Breast (tissue), 4 donors: ENCODE results near the genes AP1S1, CLDN15 and ALKBH4.

DNA sequence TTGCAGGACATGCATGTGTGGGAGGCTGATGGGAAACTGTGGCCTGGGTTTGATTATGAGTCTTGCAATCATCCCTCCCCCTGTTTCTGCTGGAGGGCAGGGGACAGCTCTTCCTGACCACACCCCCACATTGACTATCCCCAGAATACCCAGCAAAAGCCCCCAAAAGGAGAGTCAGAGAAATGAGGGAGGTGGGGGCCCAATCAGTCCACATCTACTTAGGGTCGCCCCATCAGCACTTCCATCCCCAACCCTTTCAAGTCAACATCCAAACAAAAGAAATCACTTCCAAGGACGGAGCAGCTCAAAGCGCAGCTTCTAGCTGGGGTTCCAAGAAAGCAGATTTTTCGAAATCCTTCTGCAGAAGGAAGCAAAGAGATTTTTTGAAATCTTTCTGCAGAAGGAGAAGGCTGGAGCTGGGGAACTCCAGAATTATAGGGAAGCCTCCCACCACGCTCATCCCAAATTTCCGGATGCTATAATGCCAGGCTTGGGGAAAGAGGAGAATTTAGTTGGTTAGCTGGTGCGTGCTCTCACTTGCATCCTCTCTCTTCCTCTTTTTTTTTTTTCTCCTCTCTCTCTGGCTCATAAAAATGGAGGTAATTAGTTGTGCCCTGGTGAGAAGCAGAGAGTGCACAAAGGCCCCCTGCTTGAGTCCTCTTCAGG lies 7.2 kb downstream of the SERPINE1 start:
- PRO-cap, 3 experiments, result no peak in any of the 3 experiments
- RRBS, result no CpG with 5 or more reads among the region's 7 CpGs

GRCh38 chr7:101153925-101154859 lies at the start of gene AP1S1:
Gene AP1S1 (plus strand): TSS chr7:101154476.
- PRO-cap, 3 experiments, result peak in 3 of 3 experiments; most common plus-strand start chr7:101154477 (in 2)
- RRBS, result 1% methylated on average over 23 of the region's 69 CpGs

DNA sequence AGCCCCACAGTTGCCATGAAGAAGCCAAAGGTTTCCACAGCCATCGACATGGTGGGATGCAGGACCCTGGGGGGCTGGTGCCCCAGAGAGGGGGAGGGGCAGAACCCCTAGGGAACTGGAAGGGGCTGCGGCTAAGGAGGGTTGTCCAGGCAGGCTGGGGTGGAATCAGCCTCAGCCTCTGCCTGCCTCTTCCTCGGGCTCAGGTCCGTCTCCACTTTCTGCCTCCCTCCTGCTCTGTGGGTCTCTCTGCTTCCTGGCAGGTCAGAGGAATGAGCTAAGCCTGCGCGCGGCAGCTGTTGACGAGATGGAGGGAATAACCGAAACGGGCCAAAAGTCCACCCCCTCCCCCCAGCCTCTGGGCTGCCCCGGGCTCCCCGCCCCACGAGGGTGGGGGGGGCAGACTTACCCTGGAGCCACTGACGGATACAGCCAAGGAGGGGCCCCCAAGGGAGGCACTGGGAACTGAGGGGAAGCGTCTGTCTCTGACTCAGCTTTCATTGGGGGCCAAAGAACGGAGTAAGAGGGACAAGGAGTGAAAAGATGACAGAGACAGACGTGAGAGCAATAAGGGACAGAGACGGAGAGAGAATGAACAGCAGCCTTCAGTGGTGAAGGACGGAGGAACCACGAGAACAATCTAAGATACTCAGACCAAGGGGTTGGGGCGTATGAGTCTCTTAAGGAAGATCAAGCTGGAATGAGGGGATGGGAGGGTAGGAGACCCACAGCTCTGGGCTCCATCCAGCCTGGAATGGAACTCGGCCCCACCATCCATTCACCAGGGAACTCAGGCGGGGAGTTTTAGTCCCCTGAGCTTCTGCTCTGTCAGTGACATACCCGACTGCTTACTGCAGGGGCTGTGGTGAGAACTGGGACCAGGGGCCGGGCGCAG lies at the start of gene CLDN15:
Gene CLDN15 (minus strand): TSS at position 271 of the 892 bp plus-strand sequence.
- PRO-cap, 3 experiments, result peak in 2 of 3 experiments; most common plus-strand start position 497 of the sequence (in 1); most common minus-strand start position 220 of the sequence (in 1)
- RRBS, result no CpG with 5 or more reads among the region's 26 CpGs

DNA sequence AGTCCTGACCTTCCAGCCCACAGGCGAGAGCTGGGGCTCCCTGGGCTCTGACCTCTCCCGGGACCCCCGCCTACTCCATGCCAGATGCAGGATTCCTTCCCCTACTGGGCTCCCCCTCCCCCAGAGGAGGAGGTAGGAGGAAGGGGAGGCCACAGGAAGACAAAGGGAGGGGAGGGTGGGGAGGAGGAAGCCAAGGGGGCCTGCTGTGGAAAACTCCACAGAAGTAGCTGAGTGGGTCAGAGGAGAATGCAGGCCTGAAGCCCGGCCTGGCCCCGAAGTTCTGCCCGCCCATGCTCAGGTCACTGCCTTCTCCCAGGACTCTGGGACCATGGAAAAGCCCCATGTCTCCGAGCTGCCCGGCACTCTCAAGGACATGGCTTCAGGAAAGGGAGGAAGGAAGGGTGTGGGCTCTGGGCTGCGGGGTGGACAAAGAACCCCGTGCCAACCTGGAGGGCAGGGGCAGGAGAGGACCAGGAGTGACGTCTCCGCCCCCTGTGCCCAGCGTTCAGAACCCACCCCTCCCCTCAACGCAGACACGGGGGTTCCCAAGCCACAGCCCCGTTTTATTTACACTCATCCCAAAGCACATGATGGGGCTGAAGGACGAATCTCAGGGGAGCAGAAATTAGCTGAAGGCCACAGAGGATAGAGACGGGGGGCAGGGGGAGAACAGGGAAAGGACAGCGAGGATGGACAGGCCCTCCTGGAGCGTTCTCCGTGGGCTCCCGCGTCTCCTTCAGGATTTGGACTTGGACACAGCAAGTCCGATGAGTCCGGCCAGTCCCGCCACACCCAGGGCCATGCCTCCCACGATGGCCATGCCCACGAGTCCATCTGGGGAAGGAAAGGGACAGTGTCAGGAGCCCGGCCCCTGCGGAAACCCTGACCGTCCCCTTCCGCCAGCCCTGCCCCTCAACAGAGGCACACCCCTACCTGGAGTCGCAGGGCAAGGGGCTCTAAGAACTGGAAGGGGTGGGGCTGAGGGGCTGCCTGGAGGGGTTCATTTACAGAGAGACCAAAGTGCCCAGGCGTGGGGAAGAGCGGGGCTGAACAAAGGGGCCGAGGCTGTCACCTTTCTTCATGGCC lies 1.8 kb upstream of the CLDN15 start:
- PRO-cap, 3 experiments, result no peak in any of the 3 experiments
- RRBS, result 15% methylated on average over 8 of the region's 36 CpGs

DNA sequence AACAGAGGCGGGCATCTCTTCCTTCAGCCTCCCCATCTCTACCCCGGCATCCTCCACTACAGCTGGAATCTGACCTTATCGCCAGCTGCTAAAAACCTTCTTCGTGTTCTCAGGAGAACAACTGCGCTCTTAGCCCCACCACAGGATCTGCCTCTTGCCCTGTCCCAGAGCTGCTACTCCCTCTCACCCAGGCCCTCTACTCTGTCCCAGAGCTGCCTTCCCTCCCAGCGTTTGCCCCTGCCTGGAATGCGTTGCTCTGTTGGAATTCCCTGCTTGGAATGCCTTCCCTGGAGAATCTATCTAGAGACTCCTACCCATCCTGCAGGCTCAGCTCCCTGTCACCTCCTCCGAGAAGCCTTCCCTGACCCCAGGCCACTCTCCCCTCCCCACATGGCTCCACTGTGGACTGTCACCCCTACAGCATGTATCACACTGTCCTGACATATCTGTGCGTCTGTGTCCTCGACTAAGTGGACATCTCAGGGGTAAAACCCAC lies 4.5 kb downstream of the MYL10 start:
- PRO-cap, 3 experiments, result no peak in any of the 3 experiments
- RRBS, result 19% methylated on average over 2 of the region's 10 CpGs

DNA sequence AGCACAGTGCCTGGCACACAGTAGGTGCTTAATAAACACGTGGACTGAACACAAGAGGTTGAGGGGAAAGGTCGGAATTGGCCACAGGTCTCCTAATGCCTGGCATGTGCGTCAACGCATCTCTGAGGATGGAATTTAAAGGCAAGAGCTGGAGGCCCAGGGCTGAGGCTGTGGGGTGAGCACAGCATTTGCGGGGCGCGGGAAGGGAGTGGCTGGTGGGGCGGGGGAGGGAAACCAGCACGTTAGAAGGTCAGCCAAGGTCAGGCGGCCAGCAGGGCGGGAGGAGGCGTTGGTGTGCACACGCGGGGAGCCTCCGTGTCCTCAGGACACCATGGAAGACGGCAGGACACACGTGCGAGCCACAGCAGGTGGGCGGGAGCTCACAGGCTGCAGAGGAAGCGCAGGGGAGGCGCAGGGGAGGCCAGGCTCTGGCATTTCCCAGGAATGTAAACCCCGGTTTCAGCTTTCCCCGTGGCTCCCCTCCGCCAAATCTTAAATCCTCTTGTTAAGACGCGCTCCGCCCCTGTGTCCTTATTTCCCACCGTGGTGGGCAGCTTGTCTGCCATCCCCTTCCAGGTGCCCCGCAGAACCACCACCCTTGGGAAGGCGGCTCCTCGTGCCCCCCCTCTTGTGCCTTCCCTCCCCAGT lies 52.0 kb downstream of the CUX1 start:
- PRO-cap, 3 experiments, result no peak in any of the 3 experiments
- RRBS, result no CpG with 5 or more reads among the region's 31 CpGs

DNA sequence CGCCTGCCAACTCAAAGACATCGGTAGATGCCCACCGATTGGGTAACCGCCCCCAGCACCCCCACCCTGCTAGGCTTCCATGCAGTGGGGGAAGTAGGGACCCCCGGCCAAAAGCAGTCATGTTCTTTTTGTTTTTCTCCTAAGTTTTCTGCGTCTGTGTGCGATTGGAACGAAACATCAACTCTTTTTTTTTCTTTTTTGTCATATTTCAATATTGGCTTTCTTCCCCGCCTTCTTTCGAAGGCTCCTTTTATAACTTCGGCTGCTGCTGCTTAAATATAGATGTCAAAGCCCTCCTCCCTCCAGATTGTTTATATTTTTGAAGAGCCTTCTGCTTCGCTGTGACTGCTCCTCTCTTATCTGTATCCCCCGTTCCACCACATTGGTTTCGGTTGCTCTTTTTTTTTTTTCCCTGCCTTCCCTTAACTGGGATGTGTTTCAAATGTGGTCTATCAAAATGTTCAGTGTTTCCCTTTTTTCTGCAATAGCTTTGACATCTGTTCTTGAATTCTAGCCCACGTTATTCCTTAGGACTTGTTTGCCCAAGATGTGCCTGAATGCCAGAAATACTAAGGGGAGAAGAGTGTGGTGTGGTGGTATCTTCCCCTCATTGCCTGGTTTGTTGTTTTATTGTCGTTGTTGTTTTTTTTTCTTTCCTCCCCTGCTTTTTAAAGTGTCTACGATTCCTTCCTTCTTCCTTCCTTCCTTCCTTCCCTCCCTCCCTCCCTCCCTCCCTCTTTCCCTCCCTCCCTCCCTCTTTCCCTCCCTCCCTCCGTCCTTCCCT lies 96.4 kb downstream of the CUX1 start:
- PRO-cap, 3 experiments, result no peak in any of the 3 experiments
- RRBS, result no CpG with 5 or more reads among the region's 18 CpGs

DNA sequence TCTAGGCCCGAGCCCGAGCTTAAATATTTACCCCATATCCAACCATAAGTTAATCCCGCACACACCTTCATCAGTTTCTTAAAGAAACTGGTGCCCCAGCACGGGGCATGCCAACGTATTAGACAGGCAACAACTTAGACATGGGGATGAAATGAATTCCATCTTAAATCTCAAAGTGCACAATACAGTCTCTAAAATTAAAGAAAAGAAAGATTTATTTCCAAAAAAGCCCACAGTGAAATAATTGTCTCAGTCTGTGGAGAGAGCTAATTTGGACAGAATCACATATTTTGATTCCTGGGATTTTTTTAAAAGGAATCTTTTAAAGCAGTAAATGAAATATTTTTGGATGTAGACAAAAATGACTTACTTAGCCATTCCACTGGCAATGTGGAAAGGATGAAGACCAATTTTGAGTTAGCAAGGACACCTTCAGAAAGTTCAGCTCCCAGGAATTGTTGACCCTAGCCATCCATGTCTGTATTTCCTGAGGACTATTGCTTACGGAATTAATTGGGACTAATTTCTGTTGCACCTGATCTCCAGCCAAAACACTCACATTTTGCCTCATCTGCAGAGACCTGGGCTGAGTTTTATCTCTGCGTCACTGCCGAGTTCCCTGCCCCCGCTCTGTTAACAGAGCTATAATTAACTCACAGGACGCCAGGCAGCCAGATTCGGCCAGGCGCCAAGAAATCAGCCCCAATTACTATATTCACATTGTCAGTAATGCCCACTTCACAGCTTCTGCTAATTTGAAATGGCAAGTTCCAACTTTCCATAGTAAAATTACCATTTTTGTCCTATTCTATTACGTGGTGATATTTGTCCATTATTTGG lies 130.2 kb downstream of the CUX1 start:
- PRO-cap, 3 experiments, result no peak in any of the 3 experiments
- RRBS, result no CpG with 5 or more reads among the region's 13 CpGs

DNA sequence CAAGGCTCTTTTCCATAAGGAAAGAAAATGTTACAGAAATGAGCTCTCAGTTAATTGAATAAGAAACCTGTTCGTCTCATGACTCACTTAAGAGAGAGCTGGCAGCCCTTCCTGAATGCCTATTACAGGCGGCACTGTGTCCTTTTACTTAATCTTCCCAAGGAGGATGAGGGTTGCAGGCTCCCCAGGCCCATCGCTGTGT lies 168.8 kb downstream of the CUX1 start:
- PRO-cap, 3 experiments, result no peak in any of the 3 experiments
- RRBS, result no CpG with 5 or more reads among the region's 3 CpGs

DNA sequence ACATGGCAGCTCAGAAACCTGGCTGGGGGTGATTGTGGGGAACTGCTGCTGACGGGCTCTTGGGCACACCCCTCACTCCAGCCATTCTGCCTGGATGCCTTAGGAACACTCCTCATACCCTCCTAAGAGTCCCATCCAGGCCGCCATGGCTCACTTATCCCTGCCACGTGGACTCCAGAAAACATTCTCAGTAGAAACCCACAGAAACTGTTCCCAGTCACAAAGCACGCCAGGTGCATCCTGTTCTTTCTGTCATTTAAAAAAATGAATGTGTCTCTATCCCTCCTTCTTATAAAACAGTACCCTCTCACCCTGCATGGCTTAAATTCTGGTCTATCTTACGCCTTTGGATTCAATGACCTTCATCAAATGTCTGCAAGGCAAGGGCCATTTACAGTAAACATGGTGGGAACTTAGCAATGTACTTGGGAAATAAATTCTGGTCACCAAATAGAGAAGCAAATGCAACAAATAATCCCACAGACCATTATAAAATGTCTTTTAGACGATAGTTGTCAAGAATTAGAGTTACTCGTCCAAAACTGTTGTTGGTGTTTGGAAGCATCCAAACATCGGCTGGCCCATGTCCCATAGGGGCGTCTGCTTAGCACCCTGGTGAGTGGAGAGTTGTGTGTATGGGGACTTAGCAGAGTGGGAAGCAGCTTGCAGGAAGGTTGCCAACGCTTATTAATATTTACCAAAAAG lies 177.8 kb downstream of the CUX1 start:
- PRO-cap, 3 experiments, result no peak in any of the 3 experiments
- RRBS, result no CpG with 5 or more reads among the region's 10 CpGs

DNA sequence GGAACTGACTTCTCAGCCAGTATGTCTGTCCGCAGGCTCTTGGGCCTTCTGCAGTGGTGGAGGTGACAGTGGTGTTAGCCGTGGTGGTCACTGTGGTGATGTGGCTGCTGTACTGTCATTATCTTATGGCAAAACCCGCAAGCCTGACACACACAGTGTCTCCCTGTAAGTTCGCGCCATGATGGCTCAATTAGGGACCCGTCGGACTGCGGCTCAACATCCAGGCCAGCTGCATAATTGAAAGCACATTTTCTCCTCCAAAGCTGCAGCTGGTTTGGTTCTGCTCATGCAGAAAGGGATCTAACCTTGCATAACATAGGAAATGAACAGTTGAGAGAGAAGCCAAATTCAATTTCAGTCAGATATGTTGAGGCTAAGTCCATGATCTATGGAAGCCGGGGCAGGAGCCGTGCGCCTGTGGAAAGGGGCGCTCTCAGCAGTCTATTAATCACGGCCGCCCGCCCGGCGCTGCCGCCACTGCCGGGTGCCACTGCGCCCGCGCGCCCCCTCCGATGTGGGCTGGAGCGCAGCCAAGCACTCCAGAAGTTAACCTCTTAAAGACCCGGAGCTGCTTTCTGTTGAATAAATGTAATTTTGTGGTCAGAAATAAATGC lies 227.6 kb downstream of the CUX1 start:
- PRO-cap, 3 experiments, result no peak in any of the 3 experiments
- RRBS, result 9% methylated on average over 15 of the region's 26 CpGs

DNA sequence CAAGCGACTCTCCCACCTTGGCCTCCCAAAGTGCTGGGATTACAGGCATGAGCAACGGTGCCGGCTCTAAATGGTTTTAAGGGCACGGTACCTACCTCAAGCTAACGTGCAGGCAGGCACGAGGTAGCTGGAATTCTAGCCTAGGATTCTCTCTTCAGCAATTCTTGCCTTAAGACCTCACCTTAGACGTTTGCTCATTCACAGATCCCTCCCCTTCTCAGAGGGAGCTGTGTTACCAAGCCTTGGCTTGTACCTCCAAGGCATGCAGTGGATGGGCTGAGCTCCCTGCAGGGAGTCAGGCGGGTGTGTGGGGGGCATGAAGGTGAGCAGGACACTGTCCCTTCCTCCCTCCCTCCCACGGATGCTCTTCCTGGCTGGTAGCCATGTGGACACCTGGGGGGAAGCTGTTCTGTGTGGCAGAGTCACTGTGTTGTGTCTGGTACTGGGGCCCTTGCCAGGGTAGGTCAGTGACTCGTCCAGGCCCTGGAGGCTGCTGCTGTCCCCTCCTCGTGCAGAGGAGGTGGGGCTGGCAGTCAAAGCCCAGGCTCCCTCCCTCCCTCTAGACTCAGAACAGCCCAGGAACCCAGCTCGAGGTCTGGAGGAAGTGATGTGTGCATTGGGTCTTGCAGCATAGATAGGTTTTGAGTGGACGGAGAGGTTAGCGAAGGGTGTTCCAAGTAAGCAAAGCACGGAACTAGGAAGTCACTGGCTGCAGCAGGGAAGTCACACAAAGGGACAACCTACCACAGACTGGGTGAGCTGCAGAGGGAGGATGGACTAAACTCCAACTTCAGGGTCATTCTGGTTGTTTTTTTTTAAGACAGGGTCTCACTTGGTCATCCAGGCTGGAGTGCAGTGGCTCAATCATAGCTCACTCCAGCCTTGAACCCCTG lies 222.1 kb upstream of the SH2B2 start:
- PRO-cap, 3 experiments, result no peak in any of the 3 experiments
- RRBS, result no CpG with 5 or more reads among the region's 15 CpGs

DNA sequence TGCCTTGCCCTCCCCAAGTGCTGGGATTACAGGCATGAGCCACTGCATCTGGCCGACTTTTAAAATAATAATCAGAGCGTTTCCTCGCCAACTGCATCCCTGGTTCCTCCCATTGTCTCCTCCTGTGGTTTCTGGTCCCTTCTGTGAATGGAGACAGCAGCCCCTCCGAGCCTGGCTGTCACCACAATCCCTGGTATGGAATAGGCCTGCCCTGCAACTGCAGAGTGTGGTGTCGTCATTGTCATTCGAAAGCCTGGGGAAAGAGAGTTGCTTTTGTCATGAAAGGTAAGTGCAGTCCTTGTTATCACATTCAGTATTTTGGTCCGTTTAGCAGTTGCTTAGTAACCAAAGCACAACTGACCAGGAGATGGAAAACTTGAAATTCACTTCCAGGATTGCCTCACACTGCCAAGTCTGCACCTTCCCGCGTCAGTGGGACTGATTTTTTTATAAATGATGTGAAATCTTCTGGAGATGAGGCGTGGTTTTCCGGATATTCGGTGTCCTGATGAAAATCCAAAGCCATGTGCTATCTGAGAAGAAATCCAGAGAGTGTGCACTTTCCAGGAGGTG lies 133.9 kb upstream of the SH2B2 start:
- PRO-cap, 3 experiments, result no peak in any of the 3 experiments
- RRBS, result no CpG with 5 or more reads among the region's 12 CpGs

GRCh38 chr7:102300446-102301341 lies 14.0 kb downstream of the SH2B2 start:
- PRO-cap, 3 experiments, result no peak in any of the 3 experiments
- RRBS, result 24% methylated on average over 10 of the region's 109 CpGs

- PRO-cap, 3 experiments, result no peak in any of the 3 experiments
- RRBS, result no CpG with 5 or more reads among the region's 14 CpGs
Measured at GRCh38 chr7:102383744-102384402, 12.3 kb upstream of the PRKRIP1 start.

- PRO-cap, 3 experiments, result no peak in any of the 3 experiments
- RRBS, result 96% methylated on average over 1 of the region's 4 CpGs
Measured at GRCh38 chr7:102384887-102385472, 11.2 kb upstream of the PRKRIP1 start.

- PRO-cap, 3 experiments, result peak in 3 of 3 experiments; most common plus-strand start chr7:102465013 (in 3); most common minus-strand start chr7:102464857 (in 3)
- RRBS, result 2% methylated on average over 32 of the region's 98 CpGs
Measured at GRCh38 chr7:102464149-102465251, at the start of gene ALKBH4. Gene ALKBH4 (minus strand): TSS chr7:102464863.

GRCh38 chr7:102934299-102934737 lies 21.5 kb downstream of the LRRC17 start:
- PRO-cap, 3 experiments, result no peak in any of the 3 experiments
- RRBS, result no CpG with 5 or more reads among the region's 7 CpGs

DNA sequence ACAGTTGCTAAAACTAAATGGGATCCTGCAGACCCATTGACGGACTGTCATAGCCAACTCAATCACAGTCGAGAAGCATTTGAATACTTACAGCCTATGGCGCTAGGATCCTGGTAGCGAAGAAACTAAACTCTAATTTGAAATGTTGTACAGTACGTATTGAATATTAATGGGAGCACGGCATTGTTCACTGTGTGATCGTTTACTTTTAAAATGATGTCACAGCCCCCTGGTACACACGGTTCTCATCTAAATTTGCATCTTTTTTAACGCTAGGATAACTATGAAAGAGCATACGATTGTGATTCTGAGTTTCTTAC lies 842 bp upstream of the NAPEPLD start:
- PRO-cap, 3 experiments, result no peak in any of the 3 experiments
- RRBS, result no CpG with 5 or more reads among the region's 10 CpGs

GRCh38 chr7:103310097-103310844 lies 13.0 kb downstream of the PMPCB start:
- PRO-cap, 3 experiments, result no peak in any of the 3 experiments
- RRBS, result no CpG with 5 or more reads among the region's 6 CpGs